Heart (tissue), 3 donors: Measurements from ENCODE around the genes ARMCX1, RAB40AL and PLP1.

- RAMPAGE, long total RNA, 2 experiments, result no peak in any of the 2 experiments
Observed at GRCh38 chrX:101483881-101484106, 1.5 kb upstream of the ARMCX4 start.

DNA sequence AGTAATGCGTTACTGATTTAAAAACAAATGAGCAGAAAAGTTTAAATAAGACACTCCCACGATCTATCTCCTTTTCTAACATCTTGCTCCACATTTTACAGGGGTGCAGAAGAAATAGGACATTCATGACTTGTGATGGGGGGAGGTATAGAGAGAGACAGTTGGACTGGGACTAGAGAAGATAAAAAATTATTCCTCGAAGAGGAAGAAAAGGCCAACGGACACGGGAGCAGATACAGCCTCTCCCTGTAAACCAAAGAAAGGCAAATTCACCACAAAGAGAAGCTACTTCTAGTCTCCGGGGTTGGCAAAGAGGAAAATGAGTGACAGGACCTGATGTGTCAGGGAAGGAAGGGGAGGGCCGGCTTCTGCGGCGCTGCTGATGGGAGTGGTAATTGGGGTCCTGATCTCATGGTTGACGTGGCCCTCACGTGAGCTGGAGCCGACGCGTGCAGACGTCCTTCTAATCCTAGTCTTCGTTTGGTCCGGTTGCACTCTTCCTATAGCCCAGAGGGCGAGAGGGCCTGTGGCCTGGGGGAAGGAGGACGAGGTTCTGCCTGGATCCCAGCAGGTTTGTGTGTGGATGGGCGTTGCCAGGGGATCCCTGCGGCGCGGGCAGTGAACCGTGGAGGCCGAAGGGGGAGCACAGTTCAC is at the start of gene ARMCX1:
ARMCX1 (plus strand) TSS at position 458 of the 654 bp plus-strand sequence.
- RAMPAGE, long total RNA, 2 experiments, result start-site peak on the plus strand in 2 of 2 experiments, centred at positions 461 to 486 of the sequence, 179 to 267 reads per replicate

DNA sequence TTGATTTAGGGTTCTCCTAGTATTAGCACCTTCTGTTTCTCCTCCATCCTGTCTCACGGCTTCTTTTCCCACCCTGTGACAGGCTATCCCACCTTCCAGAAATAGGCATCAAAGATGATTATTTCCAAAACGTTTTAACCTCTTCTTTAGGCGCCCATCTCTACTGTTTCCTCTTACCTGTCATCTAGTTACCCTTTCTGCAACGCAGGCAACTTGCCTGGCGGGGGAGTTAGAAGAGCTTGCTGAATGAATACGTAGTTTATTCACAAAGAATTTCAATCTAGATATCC is 960 bp downstream of the BEX5 start:
- RAMPAGE, long total RNA, 2 experiments, result no peak in any of the 2 experiments

- RAMPAGE, long total RNA, 2 experiments, result no peak in any of the 2 experiments
Observed at GRCh38 chrX:102651649-102651954, 319 bp downstream of the GPRASP1 start.

- RAMPAGE, long total RNA, 2 experiments, result no peak in any of the 2 experiments
Observed at GRCh38 chrX:102936852-102937342, at the start of gene RAB40AL. Gene RAB40AL (plus strand): TSS chrX:102937272.

DNA sequence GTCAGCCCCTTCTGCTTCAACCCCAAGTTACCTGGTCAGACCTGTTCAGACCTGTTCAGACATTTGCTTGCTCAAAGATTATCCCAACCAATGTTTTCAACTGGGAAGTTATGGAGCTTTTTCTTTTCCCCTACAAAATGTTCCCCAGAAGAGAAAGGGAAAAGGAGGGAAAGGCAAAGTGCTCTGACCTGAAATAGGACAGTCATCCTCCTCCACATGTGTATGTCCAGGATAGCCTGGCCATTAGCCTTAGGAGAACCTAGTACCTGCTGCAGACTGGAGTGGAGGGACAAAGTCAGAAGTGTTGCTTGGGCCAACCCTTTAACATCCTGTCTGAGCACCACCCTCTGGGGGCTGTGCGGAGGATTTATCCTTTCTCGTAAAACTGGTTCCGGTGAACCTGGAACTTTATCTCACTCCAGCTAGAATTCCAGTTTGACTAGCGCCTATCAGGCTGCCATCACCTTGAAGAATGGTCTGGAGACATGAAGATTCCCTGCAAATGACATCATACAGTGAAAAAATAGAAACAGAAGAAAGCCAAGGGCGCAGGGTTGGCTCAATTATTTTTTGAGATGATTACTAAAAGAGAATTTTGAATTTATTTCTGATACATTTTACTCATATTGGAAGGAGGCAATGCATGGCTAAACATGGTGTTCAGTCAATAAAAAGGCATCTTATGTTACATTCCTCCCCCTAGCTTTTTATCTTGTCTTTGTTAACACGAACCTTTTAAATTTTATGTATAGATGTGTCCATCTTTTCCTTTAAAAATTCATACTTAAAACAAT is 4.0 kb downstream of the TCEAL8 start:
- RAMPAGE, long total RNA, 2 experiments, result no peak in any of the 2 experiments

GRCh38 chrX:103587720-103588313 is 2.5 kb downstream of the TCEAL4 start:
- RAMPAGE, long total RNA, 2 experiments, result no peak in any of the 2 experiments

DNA sequence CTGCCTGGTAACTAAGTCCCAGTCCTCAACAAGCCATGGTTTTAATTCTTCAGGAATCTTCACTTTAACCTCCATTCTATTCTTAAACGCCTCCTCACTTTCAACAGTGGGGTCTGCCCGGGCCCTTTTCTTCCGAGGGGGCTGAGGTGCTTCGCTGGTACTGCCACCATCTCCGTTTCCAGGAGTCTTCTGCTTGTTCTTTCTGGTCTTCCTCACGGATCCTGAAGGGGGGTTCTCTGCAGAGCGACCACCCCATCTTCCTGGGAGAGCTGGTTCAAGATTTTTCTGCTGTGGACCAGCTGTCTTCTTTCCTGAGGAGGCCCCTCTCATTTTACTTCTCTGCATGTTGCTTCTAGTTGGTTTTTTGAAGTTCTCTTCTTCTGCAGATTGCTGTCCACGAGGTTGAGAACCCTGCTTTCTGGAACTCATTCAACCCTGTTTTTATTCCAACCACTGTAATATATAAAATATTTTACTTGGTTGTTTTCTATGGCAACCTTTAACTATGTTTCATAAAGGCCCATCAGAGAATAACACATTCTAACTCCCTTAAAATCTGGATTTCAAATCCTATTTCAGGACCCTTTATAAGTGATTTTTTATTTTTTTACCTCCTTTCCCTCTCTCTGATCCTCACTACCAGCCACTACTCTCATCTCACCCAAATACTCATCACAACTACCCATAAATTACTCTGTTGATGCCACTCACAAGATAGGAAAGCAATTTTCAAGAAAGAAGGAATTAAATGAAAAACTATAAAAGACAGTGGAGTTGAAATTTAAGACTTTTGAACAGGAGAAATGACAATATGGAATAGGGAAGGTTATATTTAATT is 9.7 kb downstream of the MORF4L2 start:
- RAMPAGE, long total RNA, 2 experiments, result no peak in any of the 2 experiments

DNA sequence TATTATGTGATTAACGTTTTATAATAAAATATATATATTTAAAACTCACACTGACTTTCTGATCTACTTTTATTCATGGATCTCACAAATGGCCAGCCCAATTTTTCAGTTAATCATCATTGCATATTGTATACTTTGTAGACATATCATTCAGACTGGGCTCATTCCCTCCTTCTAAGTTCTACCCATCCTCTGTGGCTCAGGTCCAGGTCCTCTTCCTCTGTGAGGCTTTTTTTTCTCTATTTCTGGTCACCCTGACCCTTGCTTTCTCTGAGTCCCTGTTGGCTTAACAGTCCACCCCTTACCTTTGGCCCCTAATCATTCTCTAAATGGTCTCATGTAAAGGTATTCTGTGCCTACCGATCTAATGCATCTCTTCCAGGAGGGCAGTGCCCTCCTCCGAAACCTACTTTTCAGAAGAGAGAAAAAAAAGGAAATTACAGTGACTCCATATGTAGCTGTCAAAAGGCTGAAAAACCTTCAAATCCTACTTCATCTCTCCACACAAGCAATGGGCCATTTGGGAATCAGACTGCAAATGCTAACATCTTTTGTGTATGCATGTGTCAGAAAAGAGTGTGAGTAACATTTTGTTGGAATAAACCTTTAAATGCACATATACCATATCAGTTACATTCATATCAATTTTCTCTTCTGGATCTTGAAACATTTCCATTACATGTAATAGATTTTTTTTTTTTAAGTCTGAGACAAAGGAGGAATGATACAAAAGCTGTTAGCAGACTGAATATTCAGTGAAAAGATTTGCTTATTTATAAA is 2.7 kb downstream of the MORF4L2 start:
- RAMPAGE, long total RNA, 2 experiments, result no peak in any of the 2 experiments

GRCh38 chrX:103688975-103689335 is 2.5 kb upstream of the MORF4L2 start:
- RAMPAGE, long total RNA, 2 experiments, result no peak in any of the 2 experiments

DNA sequence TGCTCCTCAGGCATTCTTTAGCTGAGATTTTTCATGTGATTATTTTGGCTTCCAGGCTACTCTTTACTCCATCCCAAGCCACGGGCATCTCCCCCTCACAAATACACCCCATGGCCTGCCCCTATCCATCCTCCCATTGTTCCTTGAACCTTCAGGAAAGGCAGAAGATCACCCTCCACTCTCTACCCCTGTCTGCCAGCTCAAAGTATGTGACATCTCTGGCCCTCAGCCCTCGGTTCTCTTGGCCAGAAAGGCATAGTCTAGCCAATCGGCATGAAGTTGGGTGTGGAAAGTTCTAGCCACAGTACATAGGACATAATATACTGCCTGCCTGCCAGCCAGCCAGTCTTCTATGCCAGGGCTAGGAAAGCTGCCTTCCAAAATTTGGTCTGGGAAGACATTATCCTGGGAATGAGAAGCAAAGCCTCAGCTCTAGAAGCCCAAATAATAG is 3.2 kb upstream of the PLP1 start:
- RAMPAGE, long total RNA, 2 experiments, result no peak in any of the 2 experiments

DNA sequence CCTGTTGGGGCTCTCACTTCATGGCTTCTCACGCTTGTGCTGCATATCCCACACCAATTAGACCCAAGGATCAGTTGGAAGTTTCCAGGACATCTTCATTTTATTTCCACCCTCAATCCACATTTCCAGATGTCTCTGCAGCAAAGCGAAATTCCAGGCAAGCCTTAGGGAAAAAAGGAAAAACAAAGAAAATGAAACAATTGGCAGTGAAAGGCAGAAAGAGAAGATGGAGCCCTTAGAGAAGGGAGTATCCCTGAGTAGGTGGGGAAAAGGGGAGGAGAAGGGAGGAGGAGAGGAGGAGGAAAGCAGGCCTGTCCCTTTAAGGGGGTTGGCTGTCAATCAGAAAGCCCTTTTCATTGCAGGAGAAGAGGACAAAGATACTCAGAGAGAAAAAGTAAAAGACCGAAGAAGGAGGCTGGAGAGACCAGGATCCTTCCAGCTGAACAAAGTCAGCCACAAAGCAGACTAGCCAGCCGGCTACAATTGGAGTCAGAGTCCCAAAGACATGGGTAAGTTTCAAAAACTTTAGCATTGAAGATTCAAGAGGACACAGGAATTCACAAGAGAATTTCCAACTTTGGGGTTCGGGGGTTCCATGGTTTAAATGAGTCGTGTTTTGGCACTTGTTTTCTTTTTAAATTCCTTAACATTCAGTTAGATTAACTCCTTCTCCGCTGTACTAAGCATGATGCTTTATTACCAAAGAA is at the start of gene PLP1:
PLP1 (plus strand) TSS at position 350 of the 707 bp plus-strand sequence.
- RAMPAGE, long total RNA, 2 experiments, result start-site peak on the plus strand in 1 of 2 experiments, centred at position 401 of the sequence, 205 to 275 reads per replicate

DNA sequence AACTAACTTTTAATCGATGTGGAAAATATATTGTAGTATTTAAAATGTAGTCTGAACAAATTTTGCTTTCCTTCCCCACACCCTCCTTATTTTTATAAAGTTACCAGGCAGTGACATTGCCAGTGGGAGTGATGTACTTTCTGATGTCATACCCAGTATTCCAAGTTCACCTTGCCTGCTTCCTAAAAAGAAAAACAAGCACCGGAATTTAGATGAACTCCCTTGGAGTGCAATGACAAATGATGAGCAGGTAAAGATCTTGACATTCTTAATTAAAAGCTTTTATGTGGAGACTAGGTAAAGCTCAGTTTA is 19.7 kb downstream of the FAM199X start:
- RAMPAGE, long total RNA, 2 experiments, result no peak in any of the 2 experiments

DNA sequence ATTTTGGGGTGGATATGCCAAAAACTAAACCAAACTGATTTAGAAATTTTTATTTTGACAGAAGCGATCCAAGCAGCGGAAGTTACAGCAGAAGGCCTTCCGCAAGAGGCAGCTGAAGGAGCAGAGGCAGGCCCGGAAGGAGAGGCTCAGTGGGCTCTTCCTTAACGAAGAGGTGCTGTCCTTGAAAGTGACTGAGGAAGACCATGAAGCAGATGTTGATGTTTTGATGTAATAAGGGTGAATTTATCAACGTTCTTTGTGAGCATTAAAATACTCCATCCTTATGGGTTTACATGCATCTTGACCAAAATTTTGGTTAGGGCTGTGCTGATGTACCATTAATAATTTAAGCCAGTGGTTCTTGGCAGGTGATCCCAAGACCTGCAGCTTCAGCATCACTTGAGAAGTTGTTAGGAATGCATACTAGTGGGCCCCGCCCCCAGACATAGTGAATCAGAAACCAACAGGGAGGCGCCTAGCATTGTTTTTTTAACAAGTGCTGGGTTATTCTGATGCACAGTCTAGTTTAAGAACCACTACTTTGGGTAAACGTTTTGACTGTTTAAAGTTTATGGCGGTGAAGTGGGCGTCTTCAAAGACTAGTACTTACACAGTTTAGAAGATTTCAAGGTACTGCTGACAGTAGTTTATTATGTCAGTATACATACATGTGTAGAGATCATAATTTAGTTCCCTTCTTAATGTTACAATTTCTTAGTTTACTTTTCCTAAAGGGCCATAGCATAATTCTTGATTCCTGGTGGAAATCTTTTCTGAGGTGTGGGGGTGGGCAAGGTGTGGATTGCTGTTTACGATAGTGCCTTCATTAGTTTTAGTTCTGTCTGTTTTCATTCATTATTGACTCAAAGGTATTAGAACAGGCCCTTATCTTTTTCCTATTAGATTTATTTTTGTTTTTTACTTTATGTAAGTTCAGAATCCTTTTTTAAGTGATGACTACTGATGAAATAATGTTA is 23.6 kb downstream of the FAM199X start:
- RAMPAGE, long total RNA, 2 experiments, result no peak in any of the 2 experiments

DNA sequence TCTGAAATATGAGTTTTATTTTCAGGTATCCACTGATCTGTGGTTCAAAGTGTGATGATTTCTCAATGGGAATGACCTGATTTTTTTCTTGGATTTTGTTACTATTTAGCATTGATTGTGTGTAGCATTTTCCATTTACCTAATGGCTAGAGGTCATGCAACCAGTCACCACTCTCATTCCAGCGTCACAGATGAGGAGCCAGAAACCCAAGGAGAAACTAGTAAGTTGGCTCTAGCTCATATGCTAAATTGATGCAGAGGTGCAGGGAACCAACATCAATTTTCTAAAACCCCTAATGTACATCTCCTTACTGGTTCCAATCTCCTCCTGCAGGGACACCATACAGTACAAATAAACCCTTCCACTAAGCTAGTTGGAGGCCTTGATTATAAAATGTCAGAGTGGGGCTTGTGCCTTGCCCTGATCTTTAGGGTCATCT is 118.2 kb downstream of the IL1RAPL2 start:
- RAMPAGE, long total RNA, 2 experiments, result no peak in any of the 2 experiments

DNA sequence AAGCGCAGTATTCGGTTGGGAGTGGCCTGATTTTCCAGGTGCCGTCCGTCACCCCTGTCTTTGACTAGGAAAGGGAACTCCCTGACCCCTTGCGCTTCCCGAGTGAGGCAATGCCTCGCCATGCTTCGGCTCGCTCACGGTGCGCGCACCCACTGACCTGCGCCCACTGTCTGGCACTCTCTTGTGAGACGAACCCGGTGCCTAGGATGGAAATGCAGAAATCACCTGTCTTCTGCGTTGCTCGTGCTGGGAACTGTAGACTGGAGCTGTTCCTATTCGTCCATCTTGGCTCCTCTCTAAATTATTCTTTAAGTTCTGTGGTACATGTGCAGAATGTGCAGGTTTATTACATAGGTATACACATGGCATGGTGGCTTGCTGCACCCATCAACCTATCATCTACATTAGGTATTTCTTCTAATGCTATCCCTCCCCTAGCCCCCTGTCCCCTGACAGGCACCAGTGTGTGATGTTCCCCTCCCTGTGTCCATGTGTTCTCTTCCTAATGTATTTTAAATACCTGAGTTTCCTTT is 310.3 kb downstream of the TEX13A start:
- RAMPAGE, long total RNA, 2 experiments, result no peak in any of the 2 experiments

DNA sequence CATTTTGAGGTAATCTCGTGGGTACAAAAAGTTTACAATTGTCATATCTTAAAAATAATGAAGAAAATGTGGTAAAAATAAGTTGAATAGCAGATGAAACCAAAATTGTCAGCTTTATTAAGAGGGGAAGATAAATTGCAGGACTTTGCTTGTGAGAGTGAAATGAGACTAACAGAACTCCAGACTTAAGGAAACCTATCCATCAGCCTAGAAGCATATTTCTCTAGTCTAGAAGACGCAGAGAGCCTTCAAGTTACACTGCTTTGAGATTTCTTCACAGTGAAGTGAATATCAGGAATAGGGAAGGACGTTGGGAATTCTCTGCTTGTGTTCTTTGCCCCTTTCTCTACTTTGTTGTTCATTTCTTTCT is 881 bp upstream of the PWWP3B start:
- RAMPAGE, long total RNA, 2 experiments, result no peak in any of the 2 experiments

- RAMPAGE, long total RNA, 2 experiments, result no peak in any of the 2 experiments
Observed at GRCh38 chrX:106170808-106171426, 2.8 kb downstream of the PWWP3B start.

DNA sequence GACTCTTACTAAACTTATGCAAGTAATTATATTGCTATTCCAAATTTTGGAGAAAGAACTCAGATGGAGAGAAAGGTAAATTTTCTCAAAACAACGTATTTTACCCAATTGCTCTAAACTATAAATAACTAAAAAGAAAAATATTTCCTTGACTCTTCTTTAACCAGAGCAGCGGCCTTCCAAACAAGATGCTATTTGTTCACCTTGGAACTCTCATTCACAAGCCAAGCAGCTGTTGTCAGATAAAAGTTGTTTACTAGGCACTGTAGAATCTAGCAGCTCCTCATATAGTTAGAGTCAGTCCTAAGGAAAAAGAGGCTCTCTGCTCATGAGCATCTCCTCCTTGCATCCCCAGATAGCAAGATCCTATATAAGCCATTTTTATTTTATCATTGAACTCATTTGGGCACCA is 170.1 kb downstream of the PWWP3B start:
- RAMPAGE, long total RNA, 2 experiments, result no peak in any of the 2 experiments

DNA sequence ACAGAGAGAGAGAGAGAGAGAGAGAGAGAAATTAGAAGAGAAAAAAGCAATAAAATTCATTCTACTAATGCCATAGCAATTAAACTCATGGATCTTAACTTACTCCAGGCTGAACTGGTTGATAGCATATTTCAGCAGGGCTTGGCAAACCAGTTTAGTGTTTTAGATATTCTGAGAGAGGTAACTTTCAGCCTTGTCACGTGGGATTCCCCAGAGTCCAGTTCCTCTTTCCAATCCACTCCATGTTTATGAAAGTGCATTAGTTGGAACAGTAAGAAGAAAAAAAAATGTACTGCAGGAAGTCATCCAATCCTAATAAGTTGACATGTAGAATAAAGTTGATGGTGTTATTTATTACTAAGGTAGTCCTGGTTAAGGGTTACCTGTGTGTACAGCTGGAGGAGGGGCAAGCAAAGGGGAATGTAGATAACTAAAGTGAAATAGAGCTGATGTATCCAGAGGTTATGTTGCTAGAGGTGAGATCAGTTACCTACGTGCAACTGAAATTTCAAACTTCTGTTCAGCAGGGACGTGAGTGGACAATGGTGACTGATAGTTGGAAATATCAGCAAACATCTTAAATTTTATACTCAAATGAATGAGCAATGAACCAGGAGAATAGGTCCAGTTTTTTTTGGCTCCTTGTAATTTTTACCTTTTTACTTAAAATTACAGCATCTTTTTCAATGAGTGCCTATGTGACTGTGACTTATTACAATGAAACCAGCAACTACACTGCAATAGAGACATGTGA is 32.9 kb upstream of the RNF128 start:
- RAMPAGE, long total RNA, 2 experiments, result no peak in any of the 2 experiments